ENCODE data around the gene ACSF2.

- PRO-cap, 2 experiments: no peak in any of the 2 experiments
- RAMPAGE, long total RNA, 5 experiments: no peak in any of the 5 experiments
Observed at GRCh38 chr17:49740734-49742037, 22.7 kb downstream of the FAM117A start.

- PRO-cap, 2 experiments: no peak in any of the 2 experiments
- RAMPAGE, long total RNA, 5 experiments: no peak in any of the 5 experiments
Observed at GRCh38 chr17:49746669-49747080, 17.3 kb downstream of the FAM117A start.

GRCh38 chr17:49832364-49832692 lies 15.5 kb downstream of the TAC4 start:
- PRO-cap, 2 experiments: no peak in any of the 2 experiments
- RAMPAGE, long total RNA, 5 experiments: no peak in any of the 5 experiments

DNA sequence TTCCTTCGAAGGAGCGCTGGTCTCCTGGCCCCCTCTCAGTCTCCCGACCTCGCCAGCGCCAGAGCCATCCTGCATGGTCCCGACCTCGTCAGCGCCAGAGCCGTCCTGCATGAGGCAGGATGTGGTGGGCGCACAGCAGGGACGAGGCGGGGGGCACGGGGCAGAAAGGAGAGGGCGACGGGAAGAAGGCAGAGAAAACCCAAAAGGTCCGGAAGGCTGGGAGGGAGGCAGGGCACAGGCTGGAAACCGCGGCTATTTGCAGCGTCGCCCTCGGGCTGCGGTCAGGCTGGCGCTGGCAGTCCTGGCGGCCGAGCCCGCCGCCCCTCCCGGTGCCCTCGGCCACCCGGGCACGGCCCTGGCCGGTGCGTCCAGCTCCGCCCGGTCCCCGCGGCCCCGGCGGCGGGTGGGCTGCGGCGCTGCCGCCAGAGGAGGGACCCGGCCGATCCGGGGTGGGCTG lies 3.0 kb upstream of the TAC4 start:
- PRO-cap, 2 experiments: no peak in any of the 2 experiments
- RAMPAGE, long total RNA, 5 experiments: no peak in any of the 5 experiments

DNA sequence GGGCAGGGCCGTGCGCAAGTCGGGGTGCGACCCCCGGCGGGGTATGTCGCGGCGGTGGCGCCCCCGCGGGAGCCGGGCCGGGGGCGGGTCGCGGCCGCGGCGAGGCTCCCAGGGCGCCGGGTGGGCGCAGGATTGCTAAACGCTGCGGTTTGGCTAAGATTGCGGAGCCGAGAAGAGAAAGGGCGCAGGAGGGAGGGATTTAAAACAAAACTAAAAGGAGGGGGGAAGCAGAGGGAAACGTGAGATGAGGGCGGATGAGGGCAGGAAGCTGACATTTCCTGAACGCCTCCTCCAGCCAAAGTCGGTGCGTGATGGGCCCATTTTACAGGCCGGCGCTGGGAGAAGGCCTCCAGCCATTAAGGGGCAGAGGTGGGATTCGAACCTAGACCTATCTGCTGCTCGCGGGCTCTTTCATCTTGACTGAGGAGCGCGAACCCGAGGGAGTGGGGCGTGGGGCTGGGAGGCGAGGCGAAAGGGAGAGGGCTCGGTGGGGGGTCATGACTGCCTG lies 3.5 kb upstream of the TAC4 start:
- PRO-cap, 2 experiments: peak in 2 of 2 experiments; most common plus-strand start position 242 of the sequence (in 2); most common minus-strand start position 174 of the sequence (in 2)
- RAMPAGE, long total RNA, 5 experiments: no peak in any of the 5 experiments

GRCh38 chr17:49890468-49890841 lies 42.6 kb upstream of the TAC4 start:
- PRO-cap, 2 experiments: no peak in any of the 2 experiments
- RAMPAGE, long total RNA, 5 experiments: no peak in any of the 5 experiments

DNA sequence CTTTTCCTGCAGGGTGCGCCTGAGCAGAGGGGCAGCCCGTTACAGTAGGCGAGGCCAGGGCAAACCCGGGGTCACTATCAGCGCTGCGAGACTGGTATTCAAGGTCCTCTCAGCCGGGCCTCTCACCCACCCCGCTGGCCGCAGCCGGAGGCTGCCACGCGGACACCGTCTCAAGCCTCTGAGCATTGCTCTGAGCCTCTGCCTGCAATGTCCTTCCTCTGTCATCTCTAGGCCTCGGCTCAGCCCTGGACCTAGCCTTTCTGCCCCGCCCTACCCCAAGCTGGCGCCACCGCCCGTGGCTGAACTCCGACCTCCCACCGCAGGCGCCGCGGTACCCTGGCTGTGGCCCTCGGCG lies 3.4 kb downstream of the DLX4 start:
- PRO-cap, 2 experiments: no peak in any of the 2 experiments
- RAMPAGE, long total RNA, 5 experiments: no peak in any of the 5 experiments

GRCh38 chr17:49993170-49994061 lies 1.6 kb downstream of the DLX3 start:
- PRO-cap, 2 experiments: peak in 2 of 2 experiments; most common plus-strand start chr17:49993459 (in 2); most common minus-strand start chr17:49993592 (in 2)
- RAMPAGE, long total RNA, 5 experiments: no peak in any of the 5 experiments

DNA sequence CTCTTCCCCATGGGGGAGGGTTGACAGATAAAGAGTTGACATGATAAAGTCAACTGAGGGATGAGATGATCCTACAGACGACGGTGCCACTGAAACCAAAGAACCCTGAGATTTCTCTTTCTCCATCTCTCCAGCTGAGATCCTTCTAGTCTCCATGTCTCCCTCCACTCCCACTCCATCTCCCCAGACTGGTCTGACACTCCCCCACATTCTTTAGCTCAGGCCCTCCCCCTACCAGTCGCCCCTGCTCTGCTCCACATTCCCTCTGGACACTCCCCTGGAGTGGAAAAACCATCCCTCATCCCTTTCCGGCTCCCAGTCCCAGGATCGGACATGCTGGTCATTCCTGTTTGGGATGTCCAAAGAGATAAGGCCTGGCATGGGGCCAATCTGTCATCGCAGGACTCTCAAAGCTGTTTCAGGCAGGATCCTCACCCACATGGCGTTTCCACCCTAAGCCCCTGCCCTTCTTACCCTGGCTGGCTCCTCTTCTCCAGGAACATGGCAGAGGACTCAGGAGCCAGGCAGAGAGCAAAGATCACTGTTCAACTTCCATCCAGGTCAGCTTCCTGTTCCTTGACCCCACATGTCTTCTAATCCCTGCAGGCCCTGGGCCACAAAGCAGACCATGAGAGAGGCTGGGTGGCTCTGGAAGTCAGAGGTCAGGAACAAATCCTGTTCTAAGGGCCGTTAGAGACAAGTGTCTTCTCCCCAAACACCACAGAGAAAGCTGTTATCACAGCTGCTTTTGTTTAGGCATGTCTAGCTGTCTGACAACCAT lies 2.7 kb upstream of the ITGA3 start:
- PRO-cap, 2 experiments: no peak in any of the 2 experiments
- RAMPAGE, long total RNA, 5 experiments: no peak in any of the 5 experiments

DNA sequence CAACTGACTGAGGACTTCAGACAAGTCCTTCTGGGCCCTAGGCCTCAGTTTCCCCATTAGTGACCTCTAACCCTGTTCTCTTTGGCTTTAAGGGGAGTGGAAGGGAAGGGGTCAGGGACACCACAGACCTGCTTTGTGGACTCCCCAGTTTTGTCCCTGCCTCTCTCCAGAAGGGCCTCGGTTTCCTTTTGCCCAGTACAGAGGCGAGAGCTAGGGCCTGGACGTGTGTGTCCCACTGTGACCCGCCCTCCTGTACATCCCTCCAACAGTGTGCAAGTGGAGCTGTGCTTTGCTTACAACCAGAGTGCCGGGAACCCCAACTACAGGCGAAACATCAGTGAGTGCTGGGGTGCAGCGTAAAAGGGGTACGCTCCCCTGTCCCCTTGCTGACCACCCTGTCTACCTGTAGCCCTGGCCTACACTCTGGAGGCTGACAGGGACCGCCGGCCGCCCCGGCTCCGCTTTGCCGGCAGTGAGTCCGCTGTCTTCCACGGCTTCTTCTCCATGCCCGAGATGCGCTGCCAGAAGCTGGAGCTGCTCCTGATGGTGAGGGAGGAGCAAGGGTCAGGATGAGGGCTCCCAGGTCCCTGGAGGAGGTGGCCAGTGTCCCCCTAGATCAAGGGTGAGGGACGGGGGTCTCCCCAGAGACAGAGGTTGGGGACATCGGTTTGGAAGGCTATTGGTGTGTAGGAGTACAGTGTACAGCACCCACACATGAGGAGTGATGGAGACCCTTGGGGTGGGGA lies 19.5 kb downstream of the ITGA3 start:
- PRO-cap, 2 experiments: no peak in any of the 2 experiments
- RAMPAGE, long total RNA, 5 experiments: no peak in any of the 5 experiments

DNA sequence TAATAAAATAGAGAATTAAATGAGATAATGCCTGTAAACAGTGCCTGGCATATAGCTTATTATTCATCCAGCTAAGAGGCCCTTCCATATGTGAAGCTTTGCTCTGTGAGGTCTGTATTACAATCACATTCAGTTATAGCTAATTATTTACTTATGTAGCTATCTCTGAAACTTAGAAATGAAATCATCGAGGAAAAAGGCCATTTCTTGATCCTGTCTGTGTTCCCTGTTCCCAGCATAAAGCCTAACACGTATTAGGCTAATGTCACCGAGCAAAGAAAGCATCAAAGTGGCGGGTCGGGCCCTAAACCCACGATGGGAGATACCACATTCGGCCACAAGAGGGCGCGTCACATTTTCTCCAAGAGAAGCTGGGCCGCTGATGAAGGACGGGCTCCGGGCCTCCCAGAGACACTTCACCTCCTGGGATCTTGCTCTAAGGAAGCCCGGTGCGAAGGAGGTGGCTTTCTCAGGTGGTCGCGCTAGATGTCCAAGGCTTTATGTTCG lies 992 bp upstream of the PDK2 start:
- PRO-cap, 2 experiments: peak in 1 of 2 experiments; most common plus-strand start position 364 of the sequence (in 1)
- RAMPAGE, long total RNA, 5 experiments: no peak in any of the 5 experiments

DNA sequence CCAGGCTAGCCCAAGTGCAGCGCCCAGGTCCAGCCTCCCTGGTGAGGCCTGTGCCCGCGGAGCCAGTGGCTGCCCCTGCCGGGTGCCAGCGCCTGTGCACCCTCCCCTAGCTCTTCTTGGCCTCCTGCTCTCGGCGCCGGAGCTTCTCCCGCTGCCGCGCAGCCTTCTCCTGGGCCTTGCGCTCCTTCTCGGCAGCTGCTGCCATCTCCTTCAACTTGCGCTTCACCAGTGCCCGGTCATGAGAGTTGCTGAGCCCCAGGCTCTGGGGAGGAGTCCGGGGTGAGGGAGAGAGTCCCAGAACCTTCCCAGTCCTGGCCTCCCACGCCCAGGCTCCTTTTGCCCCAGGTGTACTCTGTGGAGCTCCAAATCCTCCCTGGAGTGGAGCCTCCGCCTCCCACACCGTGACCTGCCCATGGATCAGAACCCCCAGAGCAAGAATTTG lies 17.2 kb downstream of the SAMD14 start:
- PRO-cap, 2 experiments: no peak in any of the 2 experiments
- RAMPAGE, long total RNA, 5 experiments: no peak in any of the 5 experiments

DNA sequence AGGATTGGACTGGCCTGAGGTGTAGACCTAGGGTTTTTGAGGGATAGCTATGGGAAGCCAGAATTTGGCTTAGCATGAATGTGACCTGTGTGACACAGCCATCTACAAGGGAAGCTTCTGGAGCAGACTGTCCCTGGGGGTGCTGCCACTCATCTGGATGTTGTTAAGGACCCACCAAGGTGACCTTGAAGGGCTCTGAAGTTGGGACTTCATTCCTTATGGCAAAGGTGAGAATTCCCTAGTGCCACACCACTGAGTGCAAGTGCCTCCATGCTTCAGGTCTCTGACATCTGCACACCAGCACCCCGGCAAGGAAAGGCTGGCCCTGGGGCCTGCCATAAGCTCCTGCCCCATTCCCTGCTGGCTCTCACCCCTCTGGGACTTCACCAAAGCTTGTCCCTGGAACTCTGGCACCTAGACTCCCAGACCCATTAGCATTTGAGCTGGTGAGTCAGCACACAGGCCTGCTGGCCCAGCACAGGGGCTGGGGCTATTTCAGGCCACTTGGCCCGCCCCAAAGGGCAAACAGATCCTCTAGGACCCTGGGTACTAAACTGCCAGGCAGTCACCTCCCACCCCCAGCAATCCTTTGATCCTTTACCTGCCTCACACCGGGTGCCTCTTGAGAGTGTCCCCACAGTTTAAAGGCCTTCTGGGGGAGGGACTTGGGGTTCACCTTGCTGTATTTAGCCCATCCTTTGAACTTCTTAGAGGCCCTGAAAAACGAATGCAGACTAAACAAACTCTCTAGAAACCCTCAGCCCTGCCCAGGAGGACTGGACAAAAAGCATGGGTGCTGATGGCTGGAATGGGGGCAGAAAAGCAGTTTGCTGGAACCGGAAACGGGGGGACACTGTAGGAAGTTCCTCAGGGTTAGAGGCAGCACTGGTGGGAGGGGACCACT lies 3.1 kb upstream of the SAMD14 start:
- PRO-cap, 2 experiments: no peak in any of the 2 experiments
- RAMPAGE, long total RNA, 5 experiments: no peak in any of the 5 experiments

- PRO-cap, 2 experiments: no peak in any of the 2 experiments
- RAMPAGE, long total RNA, 5 experiments: no peak in any of the 5 experiments
Observed at GRCh38 chr17:50144214-50145377, 5.9 kb downstream of the PPP1R9B start.

DNA sequence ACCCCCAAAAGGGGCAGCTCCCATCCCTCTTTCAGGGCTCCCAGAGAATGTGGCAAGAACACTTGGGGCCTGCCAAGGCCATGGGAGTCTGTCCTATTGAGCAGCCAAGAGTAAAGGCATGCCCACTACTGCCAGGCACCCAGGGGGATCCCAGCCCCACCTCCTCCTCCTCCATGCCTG lies 2.3 kb downstream of the PPP1R9B start:
- PRO-cap, 2 experiments: no peak in any of the 2 experiments
- RAMPAGE, long total RNA, 5 experiments: no peak in any of the 5 experiments

DNA sequence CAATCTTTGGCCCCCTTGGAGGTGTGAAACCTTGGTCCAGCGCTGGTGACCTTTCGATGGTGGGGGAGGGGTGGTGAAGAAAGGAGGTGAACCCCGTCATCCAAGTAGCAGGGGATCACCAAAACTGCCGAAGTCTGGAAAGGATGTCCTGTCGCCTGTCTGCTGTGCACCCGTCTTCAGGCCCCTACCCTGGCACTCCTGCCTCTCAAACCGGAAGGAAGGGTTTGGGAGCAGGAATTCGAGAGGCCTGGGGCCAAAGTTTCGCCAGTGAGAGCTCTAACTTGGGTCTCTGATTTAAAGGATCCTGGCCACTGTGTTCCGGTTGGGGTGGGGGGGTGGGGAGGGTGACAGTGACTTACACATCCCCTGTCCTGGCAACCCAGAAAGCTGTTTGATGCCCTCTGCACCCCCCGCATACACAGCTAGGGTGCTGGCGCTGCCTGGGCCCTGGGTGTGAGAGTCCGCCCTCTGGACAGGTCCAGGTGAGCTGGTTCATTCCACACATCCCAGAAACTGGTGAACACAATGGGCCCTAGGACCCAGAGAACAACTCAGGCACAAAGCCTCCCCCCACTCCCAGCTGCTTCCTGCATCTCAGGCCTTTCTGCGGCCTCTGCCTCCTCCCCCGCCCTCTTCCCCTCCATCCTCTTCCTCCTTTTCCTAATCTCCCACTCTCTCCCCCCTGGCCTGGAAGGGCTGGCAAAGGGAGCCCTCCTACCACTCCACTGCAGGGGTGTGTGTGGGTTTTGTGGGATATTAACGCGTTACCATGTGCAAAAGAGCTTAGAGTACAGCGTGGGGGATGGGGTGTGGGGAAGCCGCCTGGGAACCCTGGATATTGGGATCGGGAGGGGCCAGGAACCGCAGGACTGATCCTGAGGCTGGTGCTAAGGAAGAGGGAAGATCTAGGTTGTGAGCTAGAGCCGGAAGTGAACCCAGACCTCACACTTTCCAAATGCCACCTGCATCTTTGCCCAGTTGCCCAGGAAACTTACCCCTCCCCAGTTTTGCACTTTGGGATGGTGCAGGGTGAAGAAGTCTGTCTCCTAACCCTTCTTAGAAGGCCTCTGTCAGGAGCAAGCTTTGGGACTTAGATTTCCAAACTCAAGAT lies 1.5 kb upstream of the PPP1R9B start:
- PRO-cap, 2 experiments: peak in 2 of 2 experiments; most common plus-strand start position 602 of the sequence (in 2); most common minus-strand start position 191 of the sequence (in 1)
- RAMPAGE, long total RNA, 5 experiments: no peak in any of the 5 experiments

- PRO-cap, 2 experiments: no peak in any of the 2 experiments
- RAMPAGE, long total RNA, 5 experiments: no peak in any of the 5 experiments
Observed at GRCh38 chr17:50214903-50215413, 13.5 kb upstream of the COL1A1 start.

GRCh38 chr17:50362834-50363671 lies 9.9 kb downstream of the MRPL27 start:
- PRO-cap, 2 experiments: no peak in any of the 2 experiments
- RAMPAGE, long total RNA, 5 experiments: no peak in any of the 5 experiments

DNA sequence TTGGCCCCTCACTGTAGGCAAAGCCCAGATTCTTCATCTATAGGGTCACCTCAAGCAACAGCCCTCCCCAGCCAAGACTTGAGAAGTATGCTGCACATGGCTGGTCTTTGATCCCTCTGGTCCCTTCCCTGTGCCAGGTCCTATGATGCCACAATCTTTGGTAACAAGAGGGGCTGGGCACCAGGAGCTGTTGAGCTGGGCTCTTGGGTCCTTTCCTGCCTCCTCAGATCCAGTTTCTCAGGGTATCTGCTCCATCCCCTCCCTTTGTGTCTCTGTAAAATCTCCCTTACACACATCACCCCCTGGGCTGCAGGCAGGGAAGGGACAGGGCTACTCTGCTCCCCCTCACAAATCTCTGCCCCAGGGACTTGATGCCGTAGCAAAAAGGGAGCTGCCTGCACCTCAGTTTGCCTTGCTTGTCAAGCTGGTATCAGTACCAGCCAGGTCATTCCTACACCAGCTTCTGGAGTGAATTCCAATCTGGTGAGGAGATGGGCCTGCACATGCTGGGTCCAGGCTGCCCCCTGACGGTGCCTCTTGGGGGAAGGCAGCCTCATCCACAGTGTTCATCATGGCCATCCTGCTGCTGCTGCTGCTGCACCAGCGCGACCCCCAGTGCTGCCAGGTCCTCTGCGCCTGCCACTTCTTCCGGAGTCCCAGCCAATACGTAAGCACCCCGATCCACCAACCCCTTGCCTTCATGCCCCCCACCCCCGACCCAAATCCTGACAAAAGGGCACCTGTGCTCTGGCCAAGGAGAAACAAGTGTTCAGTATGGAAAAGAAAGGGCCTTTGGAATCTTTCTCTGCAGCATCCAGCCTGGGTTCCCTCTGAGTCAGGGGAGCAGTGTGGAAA lies 8.4 kb downstream of the MRPL27 start:
- PRO-cap, 2 experiments: no peak in any of the 2 experiments
- RAMPAGE, long total RNA, 5 experiments: no peak in any of the 5 experiments

GRCh38 chr17:50425310-50426454 lies at the start of gene ACSF2:
Gene ACSF2 (plus strand): TSS chr17:50426218.
- PRO-cap, 2 experiments: peak in 2 of 2 experiments; most common plus-strand start chr17:50426252 (in 2); most common minus-strand start chr17:50426102 (in 1)
- RAMPAGE, long total RNA, 5 experiments: start-site peak on the plus strand in 1 of 5 experiments, at chr17:50426247-50426253 at its widest, 359 reads per replicate

All from thyroid gland (tissue), 7 donors.